Left ventricle myocardium (tissue), 1 donor: ENCODE measurements around the genes SMIM34 and SETD4.

DNA sequence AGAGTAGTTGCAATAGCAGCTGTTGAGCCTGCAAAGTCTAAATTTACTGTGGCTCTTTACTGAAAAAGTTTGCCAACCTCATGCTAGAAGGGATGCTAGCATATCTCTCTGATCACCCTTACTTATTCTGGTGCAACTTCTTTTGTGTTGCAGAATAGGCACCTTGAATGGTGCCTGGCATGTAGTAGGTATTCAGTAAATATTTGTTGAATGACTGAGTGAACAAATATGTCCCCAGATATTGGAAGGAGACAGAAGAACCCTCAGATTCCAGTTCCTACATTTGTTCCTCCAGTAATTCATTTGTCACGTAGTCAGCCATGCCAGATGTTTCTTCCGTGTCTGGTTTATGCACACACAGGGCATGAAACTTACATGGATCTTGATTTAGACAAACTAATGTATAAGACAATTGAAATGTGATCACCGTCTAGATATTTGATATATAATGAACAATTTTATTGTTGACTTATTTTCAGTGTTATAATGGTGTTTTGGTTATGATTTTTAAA lies 18.8 kb downstream of the IFNGR2 start:
- PRO-cap: no peak

DNA sequence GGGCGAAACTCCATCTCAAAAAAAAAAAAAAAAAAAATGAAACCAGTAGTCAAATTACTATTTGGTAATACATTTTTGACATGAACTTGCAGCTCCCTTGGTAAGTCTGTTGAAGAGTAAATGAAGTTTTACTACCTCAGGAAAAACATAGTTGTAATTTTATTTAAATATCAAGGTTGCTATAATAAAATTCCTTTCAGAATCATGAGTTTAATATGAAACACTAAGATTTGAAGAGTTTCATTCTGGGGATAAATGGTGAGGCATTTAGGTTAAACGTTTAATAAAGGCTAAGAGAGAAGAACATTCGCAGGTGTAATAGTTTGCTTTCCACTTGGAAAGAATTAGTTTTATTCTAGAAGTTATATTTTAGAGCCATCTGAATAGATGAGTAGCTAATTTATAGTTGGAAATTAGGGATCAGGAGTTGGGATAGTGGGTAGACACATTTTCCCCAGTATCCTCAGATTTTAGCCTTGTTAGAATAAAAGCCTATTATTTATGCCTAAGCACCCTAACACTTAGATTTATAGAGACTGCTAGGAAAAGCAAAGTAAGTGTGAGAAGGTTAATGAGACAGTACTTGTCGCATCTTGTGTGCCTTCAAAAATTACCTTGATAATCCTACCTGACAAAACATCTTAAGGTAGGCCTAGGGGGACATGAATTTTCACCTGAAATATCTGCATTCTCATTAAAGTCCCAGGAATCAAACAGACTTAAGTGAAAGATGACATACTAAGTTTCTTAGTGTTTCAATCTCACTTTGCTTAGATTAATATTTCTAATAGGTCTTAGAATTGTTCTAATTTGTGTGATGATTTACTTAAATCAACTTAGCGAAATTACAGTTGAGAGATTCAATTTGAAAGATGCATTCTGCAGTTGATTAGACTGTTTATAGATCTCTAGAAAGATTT lies 22.3 kb downstream of the SON start:
- PRO-cap: no peak

- PRO-cap: no peak
Observed at GRCh38 chr21:33572163-33573430, 15.9 kb downstream of the DONSON start.

DNA sequence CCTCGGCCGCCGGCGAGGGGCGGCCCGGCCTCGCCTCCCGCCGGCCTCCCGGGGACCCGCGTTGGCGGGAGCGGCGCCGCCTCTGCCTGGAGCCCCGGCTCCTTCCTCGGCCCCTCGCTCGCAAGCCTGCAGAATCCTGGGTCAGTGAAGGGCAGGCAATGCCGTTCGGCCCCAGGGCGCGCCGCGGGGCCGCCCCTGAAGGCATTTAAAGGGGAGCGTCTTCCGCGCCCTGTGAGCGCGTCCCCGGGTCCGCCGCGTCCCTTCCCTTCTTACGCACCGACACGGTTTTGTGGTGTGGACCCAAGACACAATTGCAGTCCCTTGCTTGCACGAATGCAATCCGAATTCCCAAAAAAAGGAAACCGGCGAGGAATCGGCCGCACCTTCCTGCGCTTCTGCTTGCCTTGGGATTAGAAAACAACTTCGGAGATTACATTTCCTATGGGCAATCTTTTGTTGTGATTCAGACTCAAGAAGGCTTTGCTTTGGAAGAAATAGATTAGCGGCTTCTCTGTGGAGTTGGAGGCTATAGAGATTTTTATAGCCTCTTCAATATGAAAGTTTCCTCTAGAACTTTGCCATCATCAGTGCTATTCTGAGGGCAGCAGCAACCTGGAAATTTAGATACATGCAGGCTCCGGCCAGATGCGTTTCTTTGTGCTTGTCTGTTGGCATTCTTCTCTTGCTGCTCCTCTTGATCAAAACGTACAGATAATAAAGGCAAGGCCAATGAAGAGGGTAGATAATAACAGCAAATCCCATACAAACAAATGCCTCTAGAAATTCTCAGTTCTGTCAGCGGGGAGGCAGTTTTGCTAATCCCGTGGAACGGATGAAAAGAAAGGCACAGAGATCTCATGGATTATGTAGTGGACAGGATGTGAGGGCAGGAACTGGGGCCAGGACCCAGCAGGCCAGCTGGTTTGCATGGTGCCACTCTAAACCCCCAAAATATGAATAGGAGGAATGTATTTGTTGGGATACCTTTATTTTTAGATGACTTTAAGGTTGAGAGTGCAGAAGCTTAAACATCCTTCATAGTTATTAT lies 1.1 kb downstream of the ITSN1 start:
- PRO-cap: bidirectional peak, plus-strand start at position 248 of the sequence, minus-strand start at position 128 of the sequence

DNA sequence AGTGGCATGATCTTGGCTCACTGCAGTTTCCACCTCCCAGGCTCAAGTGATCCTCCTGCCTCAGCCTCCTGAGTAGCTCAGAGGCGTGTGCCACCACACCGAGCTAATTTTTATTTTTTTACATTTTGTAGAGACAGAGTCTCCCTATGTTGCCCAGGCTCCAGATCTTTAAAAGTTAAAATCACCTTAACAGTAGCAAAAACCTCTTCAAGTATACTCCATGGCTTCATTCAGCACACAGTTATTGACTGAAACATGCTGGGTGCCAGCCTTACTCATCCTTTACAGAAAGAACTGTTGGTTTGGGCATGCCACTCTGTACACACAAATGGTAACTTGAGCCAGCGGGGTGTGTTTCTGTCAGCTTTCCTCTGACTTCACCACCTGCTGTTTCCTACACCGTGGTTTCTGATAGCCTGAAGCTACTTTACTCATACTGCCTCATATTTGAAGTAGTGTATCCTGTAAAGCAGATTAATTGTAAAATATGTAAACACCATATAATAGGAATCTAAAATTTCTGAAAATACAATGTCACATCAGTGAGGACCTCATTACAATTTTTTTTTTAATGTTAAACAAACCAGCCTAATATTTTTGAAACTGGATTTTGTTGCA lies 114.0 kb downstream of the ATP5PO start:
- PRO-cap: no peak

DNA sequence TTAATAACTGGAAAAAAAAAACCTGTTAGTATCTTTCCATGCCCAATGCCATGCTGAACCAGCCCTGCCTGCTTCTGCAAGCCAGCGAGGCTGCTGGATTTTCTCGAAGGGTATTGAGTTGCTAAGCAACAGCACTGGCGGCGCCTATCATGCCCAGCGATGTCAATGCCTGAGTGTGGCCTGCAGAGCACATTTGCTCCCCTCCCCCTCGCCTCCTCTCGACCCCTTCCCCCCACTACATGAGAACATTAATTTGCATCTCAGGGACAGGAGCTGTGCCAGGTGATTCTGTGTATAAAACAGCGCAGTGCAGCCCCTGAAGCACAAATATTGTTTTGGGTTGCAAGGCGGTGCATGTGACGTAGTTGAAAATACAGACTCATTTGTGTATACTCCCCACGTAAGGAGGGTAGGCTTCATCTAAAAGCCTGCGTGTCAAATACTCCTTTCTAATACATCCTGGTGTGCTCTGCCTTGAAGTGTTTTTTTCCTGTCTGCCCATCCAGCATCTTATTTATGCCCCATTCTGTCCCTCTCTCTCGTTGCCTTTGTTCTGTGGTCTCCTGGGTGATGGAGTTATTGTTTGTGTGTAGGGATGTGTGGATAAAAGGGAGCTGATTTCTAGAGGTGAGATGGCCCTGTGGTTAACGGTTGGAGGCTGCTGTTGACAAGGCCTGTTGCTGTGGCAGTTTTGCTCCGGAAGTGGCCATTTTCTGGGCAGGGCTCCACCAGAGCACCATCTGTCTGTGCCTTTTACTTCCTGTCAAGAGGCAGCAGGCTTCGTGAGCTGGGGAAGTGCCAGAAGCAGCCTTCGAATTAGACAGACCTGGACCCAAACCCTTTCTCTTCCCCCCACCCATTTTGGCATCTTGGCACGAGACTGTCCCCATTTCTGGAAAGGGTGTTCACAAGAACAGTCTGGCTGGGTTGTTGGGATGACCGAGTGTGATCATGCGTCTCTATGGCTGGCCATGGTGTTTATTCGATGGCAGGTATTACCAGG lies 32.9 kb upstream of the ATP5PO start:
- PRO-cap: unidirectional peak, plus-strand start at position 766 of the sequence

GRCh38 chr21:34029909-34030660 lies 43.3 kb upstream of the MRPS6 start:
- PRO-cap: no peak

- PRO-cap: no peak
Observed at GRCh38 chr21:34423689-34424271, at the start of gene SMIM34. SMIM34 (minus strand) TSS chr21:34423951.

- PRO-cap: bidirectional peak, plus-strand start at chr21:34527121, minus-strand start at chr21:34526944
Observed at GRCh38 chr21:34526260-34527411, 14.6 kb upstream of the KCNE1 start.

- PRO-cap: no peak
Observed at GRCh38 chr21:34531414-34531777, 19.4 kb upstream of the KCNE1 start.

DNA sequence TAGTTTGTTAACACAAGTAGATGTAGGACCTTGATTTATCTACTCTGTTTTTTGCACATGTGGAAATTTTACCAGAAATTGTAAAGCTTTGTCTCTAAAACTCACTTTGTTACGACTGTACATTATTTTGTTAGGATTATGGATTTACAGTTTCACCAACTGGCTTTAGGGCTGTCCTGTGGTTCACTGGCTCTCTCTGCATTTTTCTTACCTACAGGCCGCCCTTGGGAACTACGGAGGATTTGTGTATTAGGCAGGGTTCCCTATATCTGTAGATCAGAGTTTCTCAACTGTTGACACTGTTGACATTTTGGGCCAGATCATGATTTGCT lies 125.6 kb downstream of the CLIC6 start:
- PRO-cap: no peak

GRCh38 chr21:34803949-34804714 lies 135.3 kb downstream of the CLIC6 start:
- PRO-cap: no peak

DNA sequence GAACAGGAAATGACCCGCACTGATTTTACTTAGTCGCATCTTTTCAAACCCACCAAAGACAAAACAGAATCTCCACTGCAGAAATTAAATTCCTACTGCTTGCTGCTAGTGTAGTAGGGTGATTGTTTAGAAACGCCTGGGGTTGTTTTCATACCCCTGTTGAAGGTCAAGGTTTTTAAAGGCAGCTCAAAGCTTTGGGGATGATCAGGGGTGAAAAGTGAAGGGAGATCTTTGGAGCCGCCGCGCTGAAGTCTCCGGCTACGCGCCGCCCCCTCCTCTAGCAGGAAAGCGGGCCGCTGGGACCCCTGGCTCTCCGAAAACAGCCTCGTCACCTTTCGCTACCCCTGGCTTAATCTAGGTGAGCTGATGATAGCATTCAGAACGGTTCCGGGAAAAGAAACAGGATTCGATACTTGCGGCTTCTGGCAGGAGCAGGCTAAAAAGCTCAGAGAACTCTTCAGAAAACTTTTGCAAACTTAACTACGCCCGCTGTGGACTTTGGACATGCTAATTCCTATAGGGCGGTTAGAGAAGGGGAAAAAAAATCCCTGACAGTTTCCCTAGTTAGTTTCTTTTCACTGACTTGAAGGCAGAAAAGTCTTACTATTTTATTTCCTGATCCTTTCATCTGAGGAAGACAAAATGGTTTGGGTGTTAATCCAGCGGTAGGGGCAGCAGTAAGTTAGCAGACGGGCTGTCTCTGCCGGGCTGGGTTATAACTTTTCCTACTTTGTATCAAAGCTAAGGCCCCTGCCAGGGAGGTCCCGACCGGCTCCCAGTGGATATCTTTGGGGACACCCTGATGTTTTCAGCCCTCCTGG lies 163.1 kb downstream of the RUNX1 start:
- PRO-cap: no peak

DNA sequence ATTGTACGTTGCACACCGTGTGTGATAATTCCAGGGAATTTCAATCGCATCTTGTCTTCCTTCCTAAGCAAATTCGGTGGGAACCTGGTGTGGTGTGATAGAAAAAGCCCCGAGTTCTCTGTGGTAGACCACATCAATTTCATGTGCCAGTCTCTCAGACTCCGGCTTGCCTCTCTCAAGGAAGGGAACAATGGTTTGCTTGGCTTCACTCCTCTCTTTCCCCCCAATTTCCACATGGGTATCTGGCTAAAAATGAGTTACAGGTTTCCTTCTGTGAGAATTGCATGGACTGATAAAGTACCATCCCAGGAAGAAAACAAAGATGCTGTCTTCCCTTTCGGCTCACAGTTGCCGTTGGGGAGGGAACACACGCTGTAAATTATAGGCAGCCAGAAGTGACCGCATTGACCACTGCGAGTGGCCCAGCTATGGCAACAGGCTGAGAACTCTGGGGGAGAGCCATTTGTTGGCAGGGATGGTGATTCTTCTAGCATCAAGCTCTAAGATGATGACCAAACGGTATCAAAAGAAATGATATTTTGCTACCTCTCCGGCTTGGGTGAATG lies 2.9 kb downstream of the RUNX1 start:
- PRO-cap: no peak

DNA sequence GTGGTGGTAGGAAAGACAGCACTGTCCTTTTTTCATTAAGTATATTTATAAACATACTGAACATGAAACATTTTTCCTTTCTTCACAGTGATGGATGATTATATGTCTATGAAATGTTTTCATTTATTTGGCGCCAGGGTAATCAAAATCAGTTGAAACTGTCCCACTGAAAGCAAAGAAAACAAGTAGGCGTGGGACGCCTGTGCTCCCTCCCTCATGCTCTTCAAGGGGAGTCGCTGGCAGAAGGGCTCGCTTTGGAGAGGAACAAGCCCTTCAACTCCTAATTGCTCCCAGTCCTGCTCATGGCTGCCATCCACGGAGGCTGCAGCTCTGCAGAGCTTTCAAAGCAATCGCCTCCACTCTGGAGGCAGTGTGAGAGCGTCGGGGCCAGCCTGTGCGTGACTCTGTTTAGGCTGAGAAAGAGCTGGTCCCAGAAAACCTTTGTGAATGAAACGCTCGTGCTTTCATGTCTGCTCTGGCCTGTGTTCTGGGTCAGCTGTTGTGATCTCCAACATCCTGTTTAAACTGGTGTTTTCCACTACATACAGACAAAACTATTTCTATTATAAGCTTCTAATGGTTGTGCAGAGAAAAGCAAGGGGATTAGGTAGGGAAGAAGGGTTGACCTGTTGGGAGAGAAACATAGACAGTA lies 23.8 kb upstream of the RUNX1 start:
- PRO-cap: no peak

DNA sequence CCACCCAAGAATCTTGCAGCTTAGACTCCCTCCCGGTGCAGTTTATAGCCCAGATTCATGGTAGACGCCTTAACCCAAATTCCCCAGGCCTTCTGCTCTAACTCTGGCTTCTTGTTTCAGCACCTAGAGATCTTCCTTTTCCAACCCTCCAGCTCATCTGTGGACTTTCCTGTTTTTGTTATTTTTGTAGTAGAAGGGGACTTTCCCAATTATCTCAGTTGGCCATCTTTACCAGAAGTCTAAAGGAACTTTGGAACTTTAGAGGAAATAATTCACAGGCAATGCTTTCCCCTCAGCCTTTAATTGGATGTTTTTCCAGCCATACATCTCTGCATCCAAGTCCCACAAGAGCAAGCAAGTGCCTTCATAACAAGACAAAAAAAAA lies 377.5 kb downstream of the SETD4 start:
- PRO-cap: no peak

DNA sequence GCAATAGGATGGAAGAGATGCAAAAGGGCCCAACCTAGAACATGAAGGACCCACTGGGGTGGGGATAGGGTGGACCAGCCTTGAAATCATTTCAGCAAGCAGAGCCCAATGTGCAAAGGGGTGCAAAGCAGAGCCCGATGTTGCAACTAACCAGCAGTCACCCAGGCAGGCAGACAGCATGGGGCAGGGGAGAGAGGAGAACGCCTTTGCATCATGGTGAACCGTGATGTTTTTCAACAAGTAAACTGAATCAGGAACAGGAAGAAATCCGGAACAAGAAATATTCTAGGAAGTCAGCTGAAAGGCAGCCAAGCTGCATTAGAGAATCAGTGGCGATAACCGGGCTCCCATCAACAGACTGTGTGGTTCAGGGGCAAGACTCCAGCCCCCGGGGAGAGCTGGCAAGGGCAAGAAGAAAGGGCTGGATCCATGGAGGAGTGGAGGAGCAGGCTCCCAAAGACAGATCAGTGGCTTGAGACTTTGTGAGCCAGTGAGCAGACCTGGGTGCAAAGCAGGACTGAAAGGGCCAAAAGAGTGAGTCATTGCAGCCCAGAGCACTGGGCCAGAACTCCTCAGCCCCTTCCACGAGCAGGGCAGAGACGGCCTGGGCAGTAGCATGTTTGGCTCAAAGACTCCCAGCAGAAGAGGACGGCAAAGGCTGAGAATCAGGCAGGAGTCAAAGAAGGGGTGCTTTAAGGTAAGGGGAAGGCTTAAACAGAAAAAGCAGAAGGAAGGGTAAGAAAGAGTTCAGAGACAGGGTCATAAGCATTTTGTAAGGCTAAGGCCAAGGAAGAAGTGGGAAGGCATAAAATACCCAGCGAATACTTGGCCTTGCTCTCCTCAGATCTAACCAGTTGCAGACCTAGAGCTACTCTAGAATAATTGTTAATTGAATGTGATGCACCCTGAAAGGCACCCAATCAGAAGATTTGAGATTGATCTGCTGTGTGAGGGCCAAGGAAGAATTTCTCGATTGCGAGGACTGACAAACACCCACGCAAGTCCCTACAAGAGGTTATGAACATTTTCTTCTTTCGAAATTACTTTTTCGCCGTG lies 155.0 kb downstream of the SETD4 start:
- PRO-cap: no peak

- PRO-cap: no peak
Observed at GRCh38 chr21:35984648-35984847, 75.8 kb downstream of the SETD4 start.

DNA sequence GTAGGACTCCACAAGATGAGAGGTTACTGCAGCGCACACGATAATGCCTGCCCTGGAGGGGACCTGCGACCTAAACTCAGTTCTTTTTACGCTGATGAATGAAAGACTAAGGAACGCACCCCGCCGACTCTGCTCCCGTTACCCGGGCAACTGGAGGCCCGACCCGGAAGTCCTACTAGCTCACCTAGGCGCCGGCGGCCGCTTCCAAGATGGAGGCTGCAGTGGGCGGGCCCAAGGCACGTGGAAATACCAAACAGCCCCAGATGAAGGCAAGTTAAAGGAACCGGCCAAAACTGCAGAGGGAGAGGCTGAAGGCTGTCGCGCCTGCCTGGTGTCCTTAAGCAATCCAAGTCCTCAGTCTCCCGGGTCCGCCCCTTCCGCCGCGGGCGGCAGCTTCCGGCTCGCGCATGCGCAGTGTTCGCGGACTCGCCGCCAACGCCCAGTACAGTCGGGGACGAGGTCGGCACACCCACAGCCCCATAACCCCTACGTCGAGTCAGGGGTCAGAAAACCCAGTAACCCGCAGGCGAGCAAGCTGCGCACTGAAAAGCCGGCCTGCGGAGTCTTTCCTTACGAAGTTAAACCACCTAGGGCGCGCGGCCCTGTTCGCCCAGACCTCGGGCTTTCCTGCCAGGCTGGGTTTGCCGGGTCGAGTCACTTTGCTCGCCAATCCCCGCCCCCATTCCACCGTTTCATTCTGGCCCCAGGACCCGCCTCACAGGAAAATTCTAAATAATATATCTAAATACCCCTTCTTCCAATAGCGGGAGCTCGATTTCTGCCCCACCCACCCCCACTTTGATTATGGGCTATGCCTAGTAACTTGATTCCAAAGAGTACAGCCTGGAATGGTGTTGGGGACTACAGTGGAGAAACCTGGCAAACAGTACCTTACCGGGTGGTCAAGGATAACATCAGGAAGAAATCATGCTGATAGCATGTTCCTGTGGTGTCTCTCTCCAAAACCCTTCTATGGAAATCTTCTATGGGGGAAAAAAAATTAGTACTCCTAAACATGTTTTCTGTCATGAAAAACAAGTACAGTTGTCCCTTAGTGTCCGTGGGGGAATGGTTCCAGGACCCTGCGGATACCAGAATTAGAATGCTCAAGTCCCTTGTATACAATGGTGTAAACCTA lies at the start of gene SETD4:
TSS of gene SETD4 (minus strand) at position 364 of the 1,138 bp plus-strand sequence.
- PRO-cap: bidirectional peak, plus-strand start at position 442 of the sequence, minus-strand start at position 152 of the sequence; unidirectional peak, minus-strand start at position 629 of the sequence; unidirectional peak, minus-strand start at position 643 of the sequence

DNA sequence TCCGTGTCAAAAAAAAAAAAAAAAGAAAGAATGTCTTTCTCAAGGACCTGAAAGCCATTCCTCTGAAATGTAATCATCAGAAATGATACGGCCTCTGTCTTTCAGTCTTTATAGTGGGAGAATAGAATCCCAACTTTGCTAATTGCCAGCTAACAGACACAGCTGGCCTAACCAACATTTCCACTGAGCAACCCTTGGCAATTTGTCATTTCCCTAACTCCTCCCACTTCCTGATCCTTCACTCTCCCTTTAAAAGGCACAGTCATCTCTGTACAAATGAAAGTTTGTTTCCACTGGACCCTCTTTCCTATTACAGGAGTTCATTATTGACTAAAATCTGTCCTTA lies 4.3 kb upstream of the CBR1 start:
- PRO-cap: no peak